Metanephros (tissue), 2 donors: ENCODE results near the gene RMI1.

- RAMPAGE, long total RNA, result no peak
Observed at GRCh38 chr9:82369109-82369731, 380.6 kb downstream of the SPATA31D1 start.

GRCh38 chr9:83000202-83000920, 62.6 kb downstream of the RASEF start:
- RAMPAGE, long total RNA, result no peak

GRCh38 chr9:83060393-83060976, 2.5 kb downstream of the RASEF start:
- RAMPAGE, long total RNA, result no peak

DNA sequence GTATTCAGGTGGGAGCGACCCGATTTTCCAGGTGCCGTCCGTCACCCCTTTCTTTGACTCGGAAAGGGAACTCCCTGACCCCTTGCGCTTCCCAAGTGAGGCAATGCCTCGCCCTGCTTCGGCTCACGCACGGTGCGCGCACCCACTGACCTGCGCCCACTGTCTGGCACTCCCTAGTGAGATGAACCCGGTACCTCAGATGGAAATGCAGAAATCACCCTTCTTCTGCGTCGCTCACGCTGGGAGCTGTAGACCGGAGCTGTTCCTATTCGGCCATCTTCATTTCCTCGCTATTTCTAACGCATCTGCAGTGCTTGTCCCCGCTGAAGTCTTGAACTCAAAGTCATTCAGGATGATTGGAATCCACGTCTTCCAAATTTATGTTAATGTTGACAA, 165.7 kb upstream of the RASEF start:
- RAMPAGE, long total RNA, result no peak

GRCh38 chr9:83472763-83473109, 65.5 kb downstream of the FRMD3 start:
- RAMPAGE, long total RNA, result no peak

- RAMPAGE, long total RNA, result no peak
Observed at GRCh38 chr9:83620861-83621819, 1.8 kb upstream of the IDNK start.

GRCh38 chr9:83933730-83934277, 12.6 kb upstream of the KIF27 start:
- RAMPAGE, long total RNA, result no peak

DNA sequence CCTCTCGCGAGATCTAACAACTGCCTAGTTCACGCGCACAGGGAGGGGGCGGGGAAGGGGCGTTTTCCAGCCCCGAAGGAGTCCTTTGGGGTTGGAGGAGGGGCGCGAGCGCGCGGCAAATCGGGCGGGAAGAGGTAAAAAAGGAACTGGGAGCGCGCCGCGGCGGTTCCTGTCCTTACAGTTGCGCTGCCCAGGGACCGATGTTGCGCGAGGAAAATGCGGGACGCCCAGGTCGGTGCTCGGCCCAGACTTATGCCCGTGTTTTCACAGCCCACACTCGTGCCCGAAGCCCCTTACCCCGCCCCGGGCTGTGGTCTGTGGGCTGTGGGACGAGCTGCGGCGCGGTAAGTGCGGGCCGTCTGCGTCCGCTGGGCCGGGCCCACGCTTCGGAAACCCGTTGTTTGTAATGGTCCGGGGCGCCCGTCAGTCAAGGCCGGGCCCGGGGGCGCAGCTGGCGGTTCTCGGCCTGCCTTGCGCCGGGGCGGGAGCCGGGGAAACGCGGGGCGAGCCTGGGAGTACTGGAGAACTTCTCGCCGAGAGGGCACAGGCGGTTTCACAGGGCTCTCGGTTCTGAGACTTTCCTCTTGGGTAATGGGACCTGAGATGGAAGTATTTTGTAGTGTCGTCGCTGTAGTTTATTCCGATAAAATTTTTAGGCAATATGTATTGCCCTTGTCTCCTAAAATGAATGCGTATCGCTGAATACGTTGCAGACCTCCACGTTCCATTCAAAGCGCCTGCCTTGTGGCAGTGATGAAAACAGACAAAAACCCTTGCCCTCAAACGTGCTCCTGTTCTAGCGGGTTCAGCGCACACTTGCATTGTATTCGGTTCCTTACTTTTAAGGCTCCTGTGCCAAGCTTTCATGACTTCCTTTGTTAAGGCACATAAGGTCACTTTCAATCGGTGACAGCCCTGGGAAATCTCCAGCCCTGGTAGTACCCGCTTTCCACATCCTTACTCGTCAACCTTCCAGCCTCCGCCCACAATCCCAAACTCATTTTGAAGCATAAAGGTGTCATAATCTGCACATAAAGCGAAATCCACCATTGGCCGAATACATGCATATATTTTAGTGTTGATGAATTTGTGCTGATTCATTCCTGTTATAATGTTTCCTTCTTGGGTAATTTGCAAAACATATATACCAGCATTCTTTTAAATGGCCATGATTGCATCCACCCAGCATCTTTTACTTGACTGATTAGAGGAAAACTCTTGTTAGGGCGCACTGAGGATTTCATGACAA, at the start of gene RMI1:
Gene RMI1, plus strand, starts transcription at position 145 of the 1,249 bp plus-strand sequence.
- RAMPAGE, long total RNA, result no peak

- RAMPAGE, long total RNA, result no peak
Observed at GRCh38 chr9:84207312-84207893, 133.2 kb downstream of the SLC28A3 start.

- RAMPAGE, long total RNA, result no peak
Observed at GRCh38 chr9:84671933-84672506, 2.5 kb downstream of the NTRK2 start.

DNA sequence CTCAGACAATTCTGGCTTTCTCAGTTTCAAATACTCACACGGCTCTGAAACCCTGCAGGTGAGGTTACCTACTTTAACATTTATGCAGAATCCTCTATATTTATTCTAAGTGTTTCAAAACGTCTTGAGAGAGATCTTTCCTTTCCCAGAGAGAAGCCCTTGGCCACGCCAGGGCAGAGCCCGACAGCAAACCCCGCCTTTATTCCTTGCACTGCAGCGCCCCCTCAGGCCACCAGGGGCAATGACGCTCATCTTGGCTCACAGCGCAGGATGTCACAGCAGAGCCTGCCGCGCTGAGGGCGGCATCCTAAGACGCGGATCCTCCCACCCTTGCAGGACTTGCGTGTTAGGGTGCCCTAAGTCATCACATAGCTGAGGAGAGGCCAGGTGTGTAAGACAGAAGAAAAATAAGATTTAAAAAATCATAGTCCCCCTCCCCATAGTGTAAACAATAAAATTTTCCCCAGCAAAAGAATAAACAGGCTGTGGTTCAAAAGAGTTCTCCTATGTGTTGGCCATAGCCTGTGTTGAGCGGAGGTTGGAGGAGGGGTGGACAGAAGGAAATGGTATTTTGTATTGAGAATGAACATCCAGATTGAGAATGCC, 284.6 kb downstream of the NTRK2 start:
- RAMPAGE, long total RNA, result no peak

DNA sequence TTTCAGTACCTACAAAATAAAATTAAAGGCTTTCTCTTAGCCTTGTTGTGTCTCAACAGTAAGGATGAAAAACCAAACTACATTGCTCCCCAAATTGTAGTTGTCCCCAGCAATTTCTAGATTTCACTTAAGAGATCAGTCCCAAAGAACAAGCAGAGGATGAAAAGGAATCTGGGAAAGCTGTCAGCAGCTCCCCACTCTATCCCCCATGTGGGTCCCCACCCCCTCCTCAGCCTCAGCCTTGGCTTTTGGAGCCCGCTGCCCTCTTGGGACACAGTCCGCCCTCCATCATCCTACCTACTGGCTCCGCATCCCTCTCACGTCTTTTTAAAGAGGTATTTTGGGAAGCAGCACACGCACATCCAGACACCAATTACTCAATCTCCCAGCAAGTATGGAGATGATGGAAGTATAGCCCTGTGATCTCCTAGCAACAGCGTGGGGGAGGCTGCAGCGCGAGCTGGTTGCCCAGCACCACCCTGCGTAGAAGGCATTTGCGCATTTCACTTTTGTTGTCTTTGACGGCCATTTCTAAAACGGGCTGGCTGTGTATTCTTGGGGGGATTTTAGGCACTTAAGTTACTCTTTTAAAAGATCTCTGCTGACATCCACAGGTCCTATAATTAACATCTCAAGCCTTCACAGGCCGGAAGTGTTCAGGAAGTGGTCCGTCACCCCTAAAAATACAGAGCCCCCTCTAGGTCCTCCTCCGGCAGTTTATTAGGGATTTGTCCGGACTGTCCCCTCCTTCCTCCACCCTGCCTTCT, 371.2 kb downstream of the NTRK2 start:
- RAMPAGE, long total RNA, result no peak

- RAMPAGE, long total RNA, result no peak
Observed at GRCh38 chr9:85077073-85077628, 407.6 kb downstream of the NTRK2 start.

GRCh38 chr9:85744453-85744728, 2.6 kb upstream of the AGTPBP1 start:
- RAMPAGE, long total RNA, result no peak

DNA sequence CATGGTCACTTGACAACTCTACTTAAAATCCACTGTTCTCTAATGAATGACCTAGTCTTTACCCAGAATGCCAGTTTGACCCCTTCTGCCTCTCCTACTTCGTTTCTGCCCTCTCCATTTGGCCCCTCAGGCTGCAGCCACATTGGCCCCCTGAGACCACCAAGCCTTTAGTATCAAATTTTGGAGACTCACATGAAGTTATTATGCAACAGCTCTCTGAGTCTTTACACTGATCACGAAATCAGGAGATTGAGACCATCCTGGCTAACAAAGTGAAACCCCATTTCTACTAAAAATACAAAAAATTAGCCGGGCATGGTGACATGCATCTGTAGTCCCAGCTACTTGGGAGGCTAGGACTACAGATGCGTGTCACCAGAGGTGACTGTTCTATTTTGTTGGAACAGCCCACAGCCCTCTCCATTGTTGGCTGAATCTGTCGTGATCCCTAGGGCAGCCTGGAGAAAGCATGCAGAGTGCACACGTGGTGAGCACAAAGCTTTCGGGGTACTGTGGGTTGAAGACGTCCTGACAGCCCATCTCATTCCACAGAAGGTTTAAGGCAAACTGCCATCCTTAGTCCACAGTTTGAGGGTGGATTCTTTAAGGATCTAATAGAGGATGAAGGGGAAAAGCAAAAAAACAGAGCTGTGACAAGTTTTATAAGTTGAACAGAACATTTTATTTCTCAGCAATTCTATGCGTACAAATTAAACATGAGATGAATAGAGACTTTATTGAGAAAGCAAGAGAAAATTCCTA, 73.7 kb downstream of the GOLM1 start:
- RAMPAGE, long total RNA, result no peak

DNA sequence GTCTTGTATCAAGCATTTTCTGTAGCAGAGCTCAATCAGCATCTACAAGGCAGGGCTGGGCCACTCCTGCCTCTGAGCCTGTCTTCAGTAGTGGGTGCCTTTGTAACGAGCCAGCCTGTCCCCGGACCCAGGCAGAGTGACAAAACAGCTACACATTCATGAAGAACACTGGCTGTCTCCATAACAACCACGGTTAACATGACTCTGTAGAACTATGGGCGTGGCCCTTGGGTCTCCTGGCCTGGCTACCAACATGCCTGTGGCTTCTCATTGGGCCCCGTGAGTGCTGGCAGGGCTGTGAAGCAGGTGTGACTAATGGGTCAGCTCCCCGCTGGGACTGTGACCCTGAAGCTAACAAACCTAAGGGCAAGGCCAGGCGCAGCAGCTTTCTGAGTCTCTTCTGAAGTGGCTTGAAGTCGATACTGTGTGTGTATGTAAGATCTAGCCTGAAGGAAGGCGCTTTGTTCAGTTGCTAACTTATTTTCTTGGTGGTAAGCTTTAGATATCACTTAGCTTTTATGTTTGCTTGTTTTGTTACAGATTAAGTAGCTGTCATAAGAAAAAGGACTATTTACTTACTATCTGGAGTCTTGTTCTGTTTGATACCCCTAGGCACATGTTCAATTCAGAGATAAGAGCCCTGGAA, 28.0 kb upstream of the GOLM1 start:
- RAMPAGE, long total RNA, result no peak

GRCh38 chr9:86354734-86355358, 636 bp upstream of the TUT7 start:
- RAMPAGE, long total RNA, result no peak

GRCh38 chr9:86576199-86576883, 222.1 kb upstream of the TUT7 start:
- RAMPAGE, long total RNA, result no peak

DNA sequence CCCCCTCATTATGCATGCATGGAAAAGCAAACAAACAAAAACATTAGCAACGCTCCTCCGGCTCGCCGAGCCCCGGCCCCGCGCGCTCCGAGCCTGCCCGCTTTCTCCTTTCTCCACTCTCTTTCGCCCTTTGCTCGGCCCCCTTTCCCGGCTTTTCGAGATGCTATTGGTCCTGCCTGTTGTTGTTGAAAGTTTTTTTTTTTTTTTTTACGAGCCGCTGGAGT, 181 bp upstream of the GAS1 start:
- RAMPAGE, long total RNA, result no peak

GRCh38 chr9:86948292-86949119, 1.2 kb upstream of the GAS1 start:
- RAMPAGE, long total RNA, result no peak